Karpas-422 (cell line): ENCODE measurements around a stretch of chr14.

DNA sequence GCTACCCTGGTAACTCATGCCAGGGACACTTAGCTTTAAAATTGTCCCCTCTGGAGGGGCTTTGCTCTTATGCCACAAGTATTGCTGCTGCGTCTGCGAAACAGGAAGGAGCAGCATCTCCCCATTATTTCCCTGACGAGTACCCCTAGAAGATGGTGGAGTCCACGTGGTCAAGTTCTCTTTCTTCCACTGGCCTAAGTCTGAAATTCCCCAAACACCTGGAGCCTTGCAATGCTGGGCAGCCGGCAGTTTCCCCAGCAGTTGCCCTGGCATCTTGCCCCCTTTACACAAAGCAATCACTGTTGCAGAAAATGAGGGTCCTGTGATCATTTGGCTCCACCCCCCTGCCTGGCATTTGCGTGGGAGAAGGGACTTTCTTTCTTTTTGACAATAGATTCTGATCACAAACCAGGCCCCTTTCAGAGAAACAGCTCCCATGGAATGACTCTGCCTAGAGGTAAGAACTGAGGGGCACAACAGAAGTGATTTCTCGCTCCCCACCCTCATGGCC lies 56.9 kb downstream of the FOS start:
- PRO-cap = no peak
- RAMPAGE, long total RNA = no peak

DNA sequence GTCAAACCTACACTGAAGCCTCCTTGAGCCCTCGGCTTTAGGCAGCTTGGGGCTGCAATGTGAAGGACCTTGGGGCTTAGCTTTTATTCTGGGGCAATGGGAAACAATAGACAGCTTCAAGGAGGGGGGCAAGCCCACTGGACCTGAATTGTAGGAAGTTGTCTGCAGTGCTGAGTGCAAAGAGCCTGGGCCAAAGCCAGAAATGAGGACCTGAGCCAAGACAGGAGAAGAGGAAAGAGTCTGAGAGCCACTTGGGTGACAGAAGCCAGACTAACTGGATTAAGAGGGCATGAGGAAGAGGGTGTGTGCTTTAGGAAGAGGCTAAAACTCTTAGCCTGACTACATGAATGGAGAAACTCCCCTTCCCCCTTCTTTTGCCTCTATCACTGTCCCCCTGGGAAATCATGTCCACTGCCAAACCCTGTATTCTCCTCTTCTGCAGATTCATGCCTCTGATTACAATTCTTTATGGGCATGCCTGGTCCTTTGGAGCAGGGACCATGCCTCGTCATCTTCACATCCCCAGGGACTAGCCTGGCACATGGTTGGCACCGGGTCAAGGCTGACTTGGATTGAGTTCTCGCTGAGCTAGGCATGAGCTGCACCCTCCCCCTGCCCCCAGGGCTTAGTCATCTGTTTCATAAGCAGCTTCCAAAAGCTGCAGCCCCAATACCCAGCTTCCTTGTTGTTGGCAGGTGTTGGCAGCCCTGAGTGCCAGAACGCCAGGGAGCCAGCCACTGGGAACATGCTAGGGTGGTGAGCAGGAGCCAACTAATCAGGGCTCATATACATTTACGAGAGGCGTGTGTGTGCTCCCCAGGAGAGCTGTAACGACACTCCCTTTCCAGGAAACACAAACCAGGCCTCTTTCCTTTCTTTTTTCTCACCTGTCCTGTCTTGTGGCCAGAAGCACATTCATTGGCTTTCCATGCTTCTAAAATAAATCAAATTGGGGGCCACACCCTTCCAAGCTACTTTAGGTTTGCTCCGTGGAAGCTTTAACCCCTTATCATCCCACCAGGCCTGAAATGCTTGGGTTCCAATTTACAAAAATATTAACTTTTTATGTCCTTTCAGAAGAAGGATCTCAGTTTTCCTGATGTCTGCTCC lies 27.7 kb upstream of the JDP2 start:
- PRO-cap = no peak
- RAMPAGE, long total RNA = no peak

DNA sequence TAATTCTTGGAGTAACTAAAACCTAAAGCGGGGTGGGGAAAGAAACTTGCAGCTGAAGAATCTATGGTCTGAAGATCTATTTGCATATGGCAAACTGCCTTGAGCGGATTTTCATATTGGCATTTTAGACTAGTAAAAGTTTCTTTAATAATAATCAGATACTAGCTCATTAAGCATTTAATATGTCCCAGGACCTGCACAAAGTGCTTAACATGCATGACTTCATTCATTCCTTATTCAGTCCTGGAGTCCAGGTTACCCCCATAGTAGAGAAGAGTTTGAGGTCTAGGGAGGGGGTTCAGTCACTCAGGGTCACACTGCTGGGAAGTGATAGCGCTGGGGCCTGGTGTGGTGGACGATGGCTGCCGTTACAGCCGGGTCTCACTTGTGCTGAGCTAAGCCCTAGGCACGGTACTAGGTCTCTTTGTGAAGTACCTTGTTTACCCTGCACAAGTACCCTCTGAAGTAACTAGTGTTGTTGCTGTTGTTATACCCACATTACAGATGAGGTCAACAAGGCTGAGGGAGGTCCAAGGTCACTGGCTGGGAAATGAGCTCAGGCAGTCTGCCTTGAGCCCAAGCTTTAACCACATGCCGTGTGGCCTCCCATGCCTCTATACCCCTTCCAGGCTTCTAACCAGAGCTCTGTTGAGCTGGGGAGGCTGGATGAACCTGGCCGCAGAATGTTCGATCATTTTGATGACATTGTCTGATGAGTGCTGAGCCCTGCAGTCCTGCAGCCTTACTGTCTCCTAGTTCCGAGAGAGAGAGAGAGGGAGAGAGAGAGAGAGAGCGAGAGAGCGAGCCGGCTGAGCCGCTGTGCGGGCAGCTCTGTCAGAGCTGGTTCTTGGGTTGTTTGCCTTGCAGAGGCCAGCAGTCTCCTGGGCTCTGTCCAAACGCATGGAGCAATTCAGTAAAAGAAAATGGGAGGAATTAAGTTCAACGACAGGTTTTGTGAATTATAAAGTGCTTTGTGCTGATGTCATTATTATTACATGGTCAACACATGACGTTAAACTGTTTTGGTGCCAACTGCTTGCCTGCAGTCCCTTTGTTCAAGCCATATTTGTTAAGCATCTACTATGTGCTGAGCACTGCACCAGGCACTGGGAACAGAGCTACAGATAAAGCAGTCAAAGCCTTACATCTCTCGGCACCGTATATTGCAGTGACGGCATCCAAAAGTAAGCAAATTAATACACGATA lies 12.9 kb downstream of the JDP2 start:
- PRO-cap = no peak
- RAMPAGE, long total RNA = no peak

DNA sequence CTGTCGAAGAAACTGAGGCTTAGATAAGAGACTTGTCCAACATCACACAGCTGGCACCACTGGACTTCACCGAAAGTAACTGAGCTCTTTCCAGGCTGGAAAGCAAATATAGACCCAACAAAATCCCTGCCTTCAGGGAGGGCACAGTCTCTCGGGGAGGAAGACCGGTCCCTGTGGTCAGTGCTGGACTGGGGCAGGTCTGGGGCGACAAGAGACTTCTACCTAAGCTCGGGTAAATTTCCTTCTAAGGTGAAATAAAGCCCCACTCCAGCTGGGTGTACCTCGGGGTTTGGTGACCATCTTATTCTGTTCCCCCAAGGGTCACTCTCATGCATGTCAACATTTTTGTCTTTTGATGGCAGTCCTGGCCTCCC lies 43.2 kb upstream of the BATF start:
- PRO-cap = no peak
- RAMPAGE, long total RNA = no peak

DNA sequence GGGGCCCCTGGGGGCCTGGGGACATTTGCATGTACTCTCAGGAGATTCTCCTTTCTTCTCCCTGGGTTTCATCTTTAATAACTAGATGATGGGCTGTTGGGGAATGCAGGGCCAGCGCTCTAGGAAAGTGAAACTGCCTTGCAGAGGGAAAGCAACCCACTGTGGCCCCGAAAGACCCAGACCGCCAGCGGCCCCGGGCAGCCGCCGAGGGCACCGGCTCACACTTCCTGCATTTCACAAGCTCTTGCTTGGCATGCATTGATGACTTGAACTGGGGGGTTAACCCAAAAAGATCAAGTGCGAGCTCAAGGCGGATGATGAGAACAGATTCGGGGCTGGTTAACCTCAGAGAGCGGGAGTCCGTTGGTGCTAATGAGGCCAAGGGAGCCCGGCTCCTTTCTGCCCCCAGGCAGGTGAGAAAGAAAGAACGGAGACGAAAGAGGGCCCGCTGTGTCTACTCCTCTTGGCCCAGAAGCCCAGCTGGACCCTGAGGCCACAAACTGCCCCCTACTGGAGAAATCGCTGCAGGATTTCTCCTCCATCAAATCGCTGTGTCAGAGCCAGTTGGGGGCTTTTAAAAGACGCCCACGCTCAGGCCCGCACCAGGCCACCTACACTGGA lies 7.2 kb upstream of the BATF start:
- PRO-cap = no peak
- RAMPAGE, long total RNA = no peak

DNA sequence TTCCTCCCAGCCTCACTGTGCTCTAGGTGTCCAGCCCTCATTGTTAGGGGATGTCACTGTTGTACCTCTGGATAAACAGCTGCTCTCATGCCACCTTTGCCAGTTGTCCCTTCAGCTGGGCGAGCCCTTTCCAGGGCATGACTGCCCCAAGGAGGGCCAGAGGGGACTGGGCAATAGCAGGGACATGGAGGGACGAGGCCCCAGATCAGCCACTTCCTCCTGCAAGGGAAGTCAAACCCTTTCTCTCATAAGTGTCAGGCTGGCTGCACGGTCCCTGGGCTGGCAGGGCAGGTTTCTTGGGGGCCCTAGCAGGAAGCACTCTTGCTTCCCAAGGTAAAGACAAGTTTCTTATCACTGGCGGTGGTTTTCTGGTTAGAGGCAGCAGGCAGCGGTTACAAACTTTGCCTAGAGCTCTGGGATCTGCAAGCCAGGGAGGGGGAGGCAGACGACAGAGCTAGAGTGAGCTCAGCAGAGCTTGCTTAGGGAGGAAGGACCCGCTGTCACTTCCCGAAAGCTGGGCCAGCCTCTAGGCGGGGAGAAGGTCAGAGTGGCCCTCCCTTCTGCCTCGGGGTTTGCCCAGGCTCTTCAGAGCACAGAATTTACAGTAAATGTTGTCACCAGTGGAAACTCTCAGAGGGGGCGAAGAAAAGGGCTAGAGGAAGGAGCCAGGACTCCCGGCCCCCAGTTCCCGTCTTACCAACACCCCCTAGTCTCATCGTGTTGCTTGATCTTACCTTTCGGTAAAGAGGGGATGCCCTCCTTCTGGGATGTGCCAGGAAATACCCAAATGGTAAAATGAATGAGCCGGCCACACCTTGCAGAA lies 20.4 kb downstream of the BATF start:
- PRO-cap = no peak
- RAMPAGE, long total RNA = no peak

DNA sequence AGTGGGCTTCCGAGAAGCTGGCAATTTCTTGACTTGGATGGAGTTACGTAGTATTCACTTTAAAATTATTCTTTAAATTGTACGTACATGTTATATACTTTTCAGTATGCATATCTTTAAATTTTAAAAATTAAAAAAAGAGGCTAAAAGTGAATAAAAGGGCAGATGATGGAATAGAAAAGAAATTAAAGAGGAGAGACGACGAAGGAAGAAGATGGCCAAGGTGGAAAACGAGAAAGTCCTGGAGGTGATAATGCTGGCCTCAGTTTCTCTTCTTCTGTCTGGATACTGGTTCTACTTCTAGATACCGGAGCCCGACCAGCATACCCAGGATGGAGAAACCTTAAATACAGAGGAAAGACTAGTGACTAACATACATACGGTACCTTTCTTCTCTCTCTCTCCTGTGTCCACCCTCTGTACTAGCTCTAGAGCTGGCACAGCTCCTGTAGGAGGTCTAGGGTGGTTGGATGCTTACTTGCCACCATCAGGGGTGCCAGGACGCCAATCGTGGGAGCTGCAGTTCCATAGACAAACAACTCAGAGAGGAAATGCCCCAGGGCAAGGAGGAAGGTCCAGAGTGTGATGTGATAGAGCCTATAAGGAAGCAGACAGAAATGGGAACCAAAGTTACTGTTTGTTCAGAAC lies 9.3 kb downstream of the ERG28 start:
- PRO-cap = no peak
- RAMPAGE, long total RNA = no peak

DNA sequence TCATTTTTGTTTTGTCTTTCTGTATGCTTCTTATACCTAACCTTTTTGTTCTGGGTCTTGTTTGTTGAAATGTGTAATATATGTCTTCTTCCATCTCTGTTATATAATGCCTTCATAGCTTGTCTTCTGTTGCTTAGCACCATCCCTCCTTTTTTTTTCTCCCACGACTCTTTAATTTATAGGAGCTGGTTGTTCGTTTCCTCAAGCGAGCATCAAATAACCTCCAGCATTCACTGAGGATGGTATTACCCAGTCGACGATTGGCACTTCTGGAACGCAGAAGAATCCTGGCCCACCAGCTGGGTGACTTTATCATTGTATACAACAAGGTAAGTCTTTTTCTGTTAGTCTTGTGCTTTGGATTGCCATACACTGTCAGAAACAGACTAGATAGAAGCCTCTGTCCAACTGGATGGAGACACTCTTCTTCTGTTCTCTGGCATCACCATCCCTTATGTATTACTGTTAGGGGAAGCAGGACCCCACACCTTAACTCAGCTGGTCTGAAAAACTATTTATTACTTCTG lies 114.3 kb downstream of the TTLL5 start:
- PRO-cap = no peak
- RAMPAGE, long total RNA = no peak

DNA sequence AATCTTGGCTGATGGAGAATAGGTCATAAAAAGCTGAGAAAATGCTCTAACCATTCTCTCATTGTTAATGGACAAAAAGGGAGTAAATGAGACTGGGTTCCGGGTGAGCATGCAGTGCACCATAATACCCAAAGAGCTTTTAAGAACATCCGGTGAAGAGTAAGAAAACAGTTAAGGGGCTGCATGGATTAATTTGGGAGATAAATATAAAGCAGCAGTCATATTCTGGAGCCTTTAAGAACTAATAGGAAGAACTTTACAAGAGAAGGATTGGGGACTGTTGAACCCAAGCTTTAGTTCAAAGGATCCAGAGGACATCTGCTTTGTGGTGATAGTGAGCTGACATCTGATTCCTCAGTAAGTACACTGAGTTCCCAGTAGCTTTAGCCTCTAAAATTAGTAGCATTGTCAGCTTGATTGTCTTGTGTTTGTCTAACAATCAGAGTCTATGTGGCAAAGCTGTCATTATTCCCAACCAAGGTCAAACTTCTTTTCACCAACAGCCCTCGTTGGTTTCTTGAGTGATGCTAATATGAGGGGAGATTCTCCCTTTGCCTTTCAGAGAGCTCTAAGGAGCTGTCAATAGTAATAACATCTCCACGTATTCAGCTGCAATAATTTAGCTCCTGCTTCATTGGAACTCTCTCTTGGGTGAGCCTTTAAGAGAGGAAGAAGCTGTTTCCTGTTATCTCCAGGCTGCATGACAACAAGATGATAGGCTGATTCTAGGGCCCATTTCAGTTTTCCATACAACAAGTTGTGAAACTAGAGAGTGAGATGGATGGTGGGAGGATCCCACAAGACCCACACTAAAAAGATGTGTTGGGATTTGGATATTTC lies 46.8 kb downstream of the TGFB3 start:
- PRO-cap = no peak
- RAMPAGE, long total RNA = no peak

GRCh38 chr14:75941257-75941510 lies 40.6 kb downstream of the TGFB3 start:
- PRO-cap = no peak
- RAMPAGE, long total RNA = no peak

DNA sequence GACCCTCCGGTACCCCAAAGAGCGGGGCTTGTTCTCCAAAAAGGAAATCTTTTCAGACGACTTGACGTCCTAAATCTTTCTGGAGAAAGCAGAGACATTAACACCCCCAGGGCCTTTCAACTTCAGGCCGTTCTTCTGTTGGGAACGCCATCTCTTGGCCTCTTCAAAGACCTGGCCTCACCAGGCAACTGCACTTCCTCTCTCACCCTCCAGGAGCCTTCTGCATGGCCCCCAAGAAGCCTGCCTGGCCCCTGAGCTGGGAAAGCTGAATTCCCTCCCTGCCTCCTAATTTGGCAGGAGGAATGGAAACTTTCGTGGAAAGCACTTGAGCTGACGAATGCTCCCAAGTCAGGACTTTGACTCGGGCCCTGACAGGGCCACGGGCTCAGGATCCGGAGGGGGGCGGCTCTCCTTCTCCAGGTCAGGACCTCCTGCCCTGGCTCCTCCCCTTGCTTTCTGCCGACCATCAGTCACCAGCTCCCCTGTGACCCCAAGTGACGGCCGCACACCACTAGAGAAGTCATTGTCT lies 65.9 kb upstream of the ESRRB start:
- PRO-cap = no peak
- RAMPAGE, long total RNA = no peak

- PRO-cap = no peak
- RAMPAGE, long total RNA = no peak
Measured at GRCh38 chr14:76476430-76476629, 100.4 kb downstream of the ESRRB start.

GRCh38 chr14:76803242-76803705 lies 9.4 kb downstream of the ANGEL1 start:
- PRO-cap = no peak
- RAMPAGE, long total RNA = no peak

DNA sequence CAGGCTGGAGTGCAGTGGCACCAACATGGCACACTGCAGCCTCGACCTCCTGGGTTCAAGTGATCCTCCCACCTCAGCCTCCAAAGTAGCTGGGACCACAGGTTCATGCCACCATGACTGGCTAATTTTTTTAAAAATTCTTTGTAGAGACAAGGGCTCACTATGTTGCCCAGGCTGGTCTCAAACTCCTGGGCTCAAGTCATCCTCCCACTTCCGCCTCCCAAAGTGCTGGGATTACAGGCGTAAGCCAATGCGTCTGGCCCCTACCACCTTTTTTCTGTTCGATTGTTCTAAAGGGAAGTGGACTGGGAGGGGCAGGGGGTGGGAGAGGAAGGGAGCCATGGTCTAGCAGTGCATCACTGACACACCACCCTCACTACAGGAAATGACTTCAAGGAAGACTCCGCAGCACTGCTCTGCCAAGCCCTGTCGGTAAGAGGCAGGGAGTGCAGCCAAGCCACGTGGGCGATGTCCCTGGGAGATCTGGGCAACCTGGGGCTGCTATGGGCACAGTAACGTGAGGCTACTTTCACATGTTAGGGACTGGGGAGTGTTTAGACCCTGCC lies 17.9 kb downstream of the LRRC74A start:
- PRO-cap = no peak
- RAMPAGE, long total RNA = no peak

DNA sequence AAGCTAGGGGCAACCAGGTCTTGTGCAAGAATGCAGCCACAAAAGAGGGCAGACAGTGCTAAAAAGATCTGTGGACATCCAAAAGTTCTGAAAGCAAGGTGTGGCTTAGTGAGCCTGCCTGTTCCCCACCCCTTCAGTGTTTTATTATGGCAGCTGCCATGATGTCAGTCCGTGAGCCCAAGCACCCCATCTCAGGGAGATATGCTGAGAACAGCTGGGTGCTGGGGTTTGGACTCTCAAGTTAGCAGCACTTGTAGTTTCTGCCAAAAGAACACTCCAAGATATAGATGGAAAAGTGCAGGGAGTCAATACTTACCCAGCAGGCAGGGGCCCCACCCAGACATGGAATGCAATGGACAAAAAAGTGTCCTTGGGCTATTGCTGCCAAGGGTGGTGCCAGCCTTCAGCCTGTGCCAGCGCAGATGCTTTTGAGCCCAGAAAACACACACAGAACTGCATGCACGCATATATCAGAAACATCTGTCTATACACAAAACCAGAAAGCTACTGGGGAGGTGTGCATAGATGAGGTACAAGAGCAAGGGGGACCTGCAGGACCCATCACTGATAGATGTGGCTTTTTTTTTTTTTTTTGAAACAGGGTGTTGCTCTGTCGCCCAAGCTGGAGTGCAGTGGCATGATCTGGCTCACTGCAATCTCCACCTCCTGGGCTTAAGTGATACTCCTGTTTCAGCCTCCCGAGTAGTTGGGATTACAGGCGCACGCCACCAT lies 17.1 kb upstream of the IRF2BPL start:
- PRO-cap = no peak
- RAMPAGE, long total RNA = no peak

- PRO-cap = no peak
- RAMPAGE, long total RNA = no peak
Measured at GRCh38 chr14:77204146-77204936, 22.7 kb downstream of the TMEM63C start.

- PRO-cap = no peak
- RAMPAGE, long total RNA = no peak
Measured at GRCh38 chr14:77458980-77459453, 1.1 kb downstream of the AHSA1 start.

DNA sequence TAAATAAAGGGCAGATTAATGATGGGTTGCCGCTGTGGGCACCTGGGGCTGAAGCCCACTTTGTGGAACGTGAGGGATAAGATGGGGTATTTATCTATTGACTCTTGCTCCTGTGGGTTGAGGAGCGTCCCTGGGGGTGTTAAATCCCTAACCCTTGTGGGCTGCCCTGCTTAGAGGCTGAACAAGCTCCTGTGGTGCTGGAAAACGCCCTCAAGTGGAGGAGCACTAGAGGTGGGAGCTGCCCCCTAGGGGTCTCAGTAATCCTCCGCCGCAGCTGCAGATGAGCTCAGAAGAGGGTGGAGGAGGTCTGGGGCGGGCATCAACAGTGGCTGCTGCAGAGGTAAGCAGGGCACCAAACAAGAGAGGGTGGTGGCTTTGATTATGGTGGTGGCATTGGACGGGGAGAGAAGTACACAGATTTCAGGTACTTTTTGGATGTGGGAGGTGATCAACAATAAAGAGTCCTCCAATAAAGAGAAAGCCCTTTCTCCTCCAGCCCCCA lies 179.7 kb downstream of the ADCK1 start:
- PRO-cap = no peak
- RAMPAGE, long total RNA = no peak

- PRO-cap = no peak
- RAMPAGE, long total RNA = no peak
Measured at GRCh38 chr14:79759177-79759627, 452.1 kb downstream of the DIO2 start.

- PRO-cap = no peak
- RAMPAGE, long total RNA = no peak
Measured at GRCh38 chr14:80215509-80216108, 4.3 kb upstream of the DIO2 start.